Cardiac atrium fibroblast (primary cell): ENCODE measurements around a stretch of chr20.

- RAMPAGE, long total RNA: no peak
Measured at GRCh38 chr20:53583610-53584220, 9.9 kb downstream of the ZNF217 start.

DNA sequence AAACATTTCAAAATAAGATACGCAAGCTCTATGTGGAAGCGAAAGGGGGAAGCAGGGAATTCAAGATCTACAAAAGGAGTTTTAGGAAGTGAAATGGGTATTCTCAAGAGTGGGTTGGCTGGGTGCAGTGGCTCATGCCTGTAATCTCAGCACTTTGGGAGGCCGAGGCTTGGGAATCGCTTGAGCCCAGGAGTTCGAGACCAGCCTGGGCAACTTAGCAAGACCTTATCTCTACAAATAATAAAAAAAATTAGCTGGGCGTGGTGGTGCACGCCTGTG is 103.2 kb upstream of the ZNF217 start:
- RAMPAGE, long total RNA: no peak

GRCh38 chr20:53875550-53876116 is 194.8 kb downstream of the BCAS1 start:
- RAMPAGE, long total RNA: no peak

DNA sequence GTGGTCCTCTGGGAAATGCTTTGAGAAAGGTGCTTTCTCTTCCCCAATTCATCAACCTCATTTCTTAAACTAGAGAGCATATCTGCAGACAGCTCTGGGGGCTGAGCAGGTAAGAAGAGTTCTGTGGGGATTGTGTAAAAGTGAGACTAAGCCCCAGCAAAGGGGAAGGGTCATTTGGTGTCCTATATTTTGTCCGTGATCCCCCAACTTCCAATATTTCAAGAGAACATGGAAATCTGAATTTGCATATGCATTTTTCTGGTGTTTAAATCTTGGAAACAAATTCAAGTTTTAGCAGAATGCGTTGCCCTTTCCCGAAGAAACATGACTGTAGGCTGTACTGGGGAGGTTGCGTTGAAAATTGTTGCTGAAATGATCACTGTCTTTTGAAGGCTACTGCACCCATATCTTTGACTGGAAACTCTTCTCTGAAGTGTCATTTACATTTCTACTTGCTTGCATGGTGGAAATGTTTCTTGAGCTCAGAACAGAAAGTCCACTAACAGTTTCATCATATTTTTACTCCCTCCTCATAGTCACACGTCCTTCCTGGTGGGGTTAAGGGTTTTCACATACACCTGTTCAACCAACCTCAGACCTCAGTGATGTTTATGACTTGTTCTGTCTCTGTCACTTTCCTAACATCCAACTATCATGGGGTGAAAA is 140.3 kb downstream of the BCAS1 start:
- RAMPAGE, long total RNA: no peak

GRCh38 chr20:53995852-53996371 is 74.5 kb downstream of the BCAS1 start:
- RAMPAGE, long total RNA: no peak

GRCh38 chr20:54068273-54068947 is 2.0 kb downstream of the BCAS1 start:
- RAMPAGE, long total RNA: no peak

GRCh38 chr20:54475112-54475416 is 329 bp upstream of the DOK5 start:
- RAMPAGE, long total RNA: no peak

- RAMPAGE, long total RNA: no peak
Measured at GRCh38 chr20:54524672-54525329, 49.4 kb downstream of the DOK5 start.

DNA sequence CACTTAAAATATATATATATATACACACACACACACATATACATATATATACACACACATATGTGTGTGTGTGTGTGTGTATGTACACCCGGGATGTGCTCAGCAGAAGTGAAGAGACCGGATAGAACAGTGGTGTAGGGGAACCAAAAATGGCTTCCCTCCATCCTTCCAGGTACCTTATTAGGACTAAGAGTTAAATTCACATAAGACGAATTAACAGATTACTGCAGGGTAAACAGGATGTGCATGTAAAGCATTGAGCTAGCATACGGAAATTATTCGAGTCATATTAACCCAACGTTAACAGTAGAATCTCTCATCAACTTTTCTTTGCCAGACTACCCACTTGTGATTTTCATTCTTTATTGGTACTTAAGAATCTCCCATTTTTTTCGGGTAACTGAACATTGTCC is 671 bp downstream of the CSTF1 start:
- RAMPAGE, long total RNA: no peak

- RAMPAGE, long total RNA: no peak
Measured at GRCh38 chr20:56429758-56430159, 17.7 kb downstream of the CASS4 start.

DNA sequence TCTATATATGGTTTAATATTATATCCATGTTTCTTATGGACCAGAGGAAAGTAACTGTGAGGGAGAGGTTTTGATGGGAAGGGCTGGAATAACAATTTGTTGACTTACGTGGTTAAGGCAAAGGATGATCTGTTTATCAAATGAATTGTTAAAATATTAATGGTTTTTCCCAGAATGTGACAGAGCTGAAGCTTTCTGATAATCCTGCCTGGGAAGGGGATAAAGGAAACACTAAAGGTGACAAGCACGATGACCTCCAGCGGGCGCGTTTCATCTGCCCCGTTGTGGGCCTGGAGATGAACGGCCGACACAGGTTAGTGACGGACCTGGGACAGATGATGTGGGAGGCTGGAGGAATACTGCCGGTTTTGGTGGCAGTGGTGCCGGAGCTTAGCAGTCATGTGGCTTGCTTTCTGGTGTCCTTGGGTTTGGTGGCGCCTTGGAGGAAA is 8.4 kb downstream of the RTF2 start:
- RAMPAGE, long total RNA: no peak

GRCh38 chr20:56628207-56628741 is 832 bp upstream of the TFAP2C start:
- RAMPAGE, long total RNA: no peak

DNA sequence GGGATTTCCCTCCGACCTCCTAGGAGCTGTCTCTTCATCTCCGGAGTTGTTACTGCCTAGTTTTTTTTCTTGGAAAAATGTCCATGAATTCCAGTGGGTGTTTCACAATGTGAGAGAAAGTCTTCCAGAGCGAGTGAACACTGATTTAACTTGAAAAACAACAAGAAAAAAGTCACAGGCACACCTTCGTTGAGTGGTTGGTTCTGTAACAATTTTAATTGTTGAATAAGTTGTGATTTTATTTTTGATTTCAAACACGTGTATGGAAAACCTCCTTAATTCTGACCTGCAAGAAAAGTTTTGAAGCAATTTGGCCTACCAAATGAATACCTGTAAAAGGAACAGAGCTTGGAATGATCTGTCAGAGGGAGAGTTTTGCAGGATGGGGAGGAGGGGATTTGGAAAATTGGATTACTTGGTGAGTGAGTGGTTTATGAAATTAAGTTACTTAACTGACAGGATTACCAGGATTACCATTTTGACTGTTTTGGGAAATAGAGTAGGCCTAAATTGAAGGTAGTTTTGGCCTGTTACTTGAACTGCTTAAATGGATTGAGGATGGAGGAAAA is 3.0 kb downstream of the TFAP2C start:
- RAMPAGE, long total RNA: no peak

DNA sequence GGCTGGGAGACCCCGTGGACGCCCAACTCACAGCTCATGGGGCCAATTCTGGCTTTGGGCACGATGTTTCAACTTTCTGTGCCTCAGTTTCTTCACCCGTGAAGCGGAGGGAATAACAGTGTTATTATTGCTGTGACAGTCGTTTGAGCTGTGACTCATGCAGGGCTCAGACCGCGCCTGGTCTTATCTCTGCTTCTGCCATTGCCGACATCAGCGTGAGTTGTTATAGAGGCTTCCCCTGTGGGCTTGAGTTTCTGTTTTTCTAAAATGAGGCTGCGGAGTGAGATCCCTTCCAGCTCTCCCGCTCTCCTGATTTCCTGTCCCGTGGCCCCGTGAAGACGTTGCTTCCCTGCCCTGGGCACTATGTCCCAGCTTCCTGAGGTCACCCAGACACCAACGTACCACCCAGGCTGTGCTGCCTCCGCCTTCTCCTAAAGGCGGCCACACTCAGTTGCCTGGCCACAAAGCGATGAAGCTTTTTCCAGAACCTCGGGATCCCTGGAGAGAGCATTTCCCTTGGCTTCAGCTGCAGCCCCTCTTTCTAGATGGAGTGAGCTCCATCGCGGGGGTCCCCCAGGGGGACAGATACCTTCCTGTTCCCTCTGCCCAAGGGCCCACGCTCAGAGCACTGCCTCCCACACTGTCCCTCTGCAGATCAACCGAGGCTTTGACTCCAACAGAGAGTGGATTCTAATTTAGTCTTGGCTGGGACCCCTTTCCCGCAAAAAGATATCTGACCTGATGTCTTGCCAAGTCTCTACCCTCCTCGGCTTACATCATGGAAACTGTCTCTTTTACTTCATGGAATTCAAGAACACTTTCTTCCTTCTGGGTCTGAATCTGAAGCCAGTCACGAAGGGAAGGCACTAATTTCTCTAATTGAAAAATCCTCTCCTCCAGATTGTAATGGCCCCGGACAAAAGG is 278.3 kb downstream of the BMP7 start:
- RAMPAGE, long total RNA: no peak

GRCh38 chr20:57074005-57074504 is 192.4 kb downstream of the BMP7 start:
- RAMPAGE, long total RNA: no peak

GRCh38 chr20:57250447-57251334 is 15.8 kb downstream of the BMP7 start:
- RAMPAGE, long total RNA: no peak

DNA sequence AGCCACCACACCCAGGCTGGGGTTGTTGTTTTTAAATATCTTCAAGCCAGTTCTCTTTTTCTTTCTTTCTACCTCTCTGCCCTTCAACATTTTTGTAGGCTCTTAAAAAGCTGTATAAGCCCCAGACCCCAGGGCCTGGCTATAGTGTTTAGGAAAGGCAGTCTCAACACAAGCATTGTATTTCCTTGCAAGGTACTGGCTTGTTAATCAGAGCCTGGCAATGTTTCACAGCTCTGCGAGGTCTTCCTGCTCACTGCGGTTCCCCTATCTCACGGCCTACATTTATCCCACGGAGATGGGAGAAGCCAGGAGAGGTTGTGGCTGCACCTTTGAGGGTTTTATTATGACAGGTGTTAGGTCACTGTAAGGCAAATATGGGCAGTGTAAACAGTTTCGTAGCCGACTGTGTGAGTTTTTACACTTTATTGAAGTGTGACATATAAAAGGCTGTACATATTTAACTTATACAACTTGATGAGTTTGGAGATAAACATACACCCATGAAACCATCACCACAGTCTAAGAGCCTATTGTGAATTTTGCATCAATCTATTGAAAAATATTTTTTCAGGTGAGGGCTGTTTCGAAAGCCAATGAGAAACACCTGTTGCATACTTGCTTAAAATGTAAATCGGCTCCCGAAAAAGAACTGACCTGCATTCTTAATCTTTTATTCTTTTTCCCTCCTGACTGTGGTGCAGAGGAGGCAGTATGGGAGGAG is 7.7 kb upstream of the RBM38 start:
- RAMPAGE, long total RNA: no peak

DNA sequence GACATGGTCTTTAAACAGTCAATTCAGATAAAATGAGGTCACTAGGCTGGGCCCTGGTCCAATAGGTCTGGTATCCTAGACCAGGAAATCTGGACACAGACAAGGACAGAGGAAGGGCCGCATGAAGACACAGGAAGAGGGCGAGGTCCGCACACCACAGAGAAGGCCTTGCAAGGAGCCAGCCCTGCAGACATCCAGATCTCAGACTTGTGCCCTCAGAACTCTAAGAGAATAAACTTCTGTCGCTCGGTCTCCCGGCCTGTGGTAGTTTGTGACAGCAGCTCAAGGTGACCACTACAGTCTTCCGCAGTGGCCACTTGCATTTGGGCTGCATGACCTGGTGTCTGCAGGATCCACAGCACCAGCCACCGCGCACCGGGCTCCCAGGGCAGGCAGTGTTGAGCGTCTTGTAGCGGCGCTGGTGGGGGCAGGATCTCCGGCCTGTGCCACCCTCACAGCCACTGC is 6.1 kb upstream of the RBM38 start:
- RAMPAGE, long total RNA: no peak

DNA sequence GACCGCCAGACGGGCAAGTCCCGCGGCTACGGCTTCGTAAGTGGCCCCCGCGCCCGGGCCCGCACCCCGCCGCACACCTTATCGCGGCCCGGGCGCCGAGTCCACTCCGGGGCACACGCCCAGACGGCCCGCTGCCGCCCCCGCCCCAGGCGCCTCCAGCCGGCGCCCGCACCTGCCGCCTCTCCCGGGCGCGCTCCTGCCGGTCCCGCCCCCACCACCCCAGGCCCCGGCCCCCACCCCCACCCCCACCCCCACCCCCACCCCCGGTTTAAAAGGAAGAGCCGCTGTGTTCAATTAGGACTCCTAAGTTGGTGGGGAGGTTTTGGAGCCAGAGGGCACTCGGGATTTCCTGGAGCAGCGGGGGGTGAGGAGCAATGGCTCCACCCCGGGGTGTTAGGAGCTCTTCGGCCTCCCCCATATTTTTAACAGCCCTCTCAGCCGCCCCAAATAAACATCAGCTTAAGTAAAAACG is 623 bp downstream of the RBM38 start:
- RAMPAGE, long total RNA: no peak

DNA sequence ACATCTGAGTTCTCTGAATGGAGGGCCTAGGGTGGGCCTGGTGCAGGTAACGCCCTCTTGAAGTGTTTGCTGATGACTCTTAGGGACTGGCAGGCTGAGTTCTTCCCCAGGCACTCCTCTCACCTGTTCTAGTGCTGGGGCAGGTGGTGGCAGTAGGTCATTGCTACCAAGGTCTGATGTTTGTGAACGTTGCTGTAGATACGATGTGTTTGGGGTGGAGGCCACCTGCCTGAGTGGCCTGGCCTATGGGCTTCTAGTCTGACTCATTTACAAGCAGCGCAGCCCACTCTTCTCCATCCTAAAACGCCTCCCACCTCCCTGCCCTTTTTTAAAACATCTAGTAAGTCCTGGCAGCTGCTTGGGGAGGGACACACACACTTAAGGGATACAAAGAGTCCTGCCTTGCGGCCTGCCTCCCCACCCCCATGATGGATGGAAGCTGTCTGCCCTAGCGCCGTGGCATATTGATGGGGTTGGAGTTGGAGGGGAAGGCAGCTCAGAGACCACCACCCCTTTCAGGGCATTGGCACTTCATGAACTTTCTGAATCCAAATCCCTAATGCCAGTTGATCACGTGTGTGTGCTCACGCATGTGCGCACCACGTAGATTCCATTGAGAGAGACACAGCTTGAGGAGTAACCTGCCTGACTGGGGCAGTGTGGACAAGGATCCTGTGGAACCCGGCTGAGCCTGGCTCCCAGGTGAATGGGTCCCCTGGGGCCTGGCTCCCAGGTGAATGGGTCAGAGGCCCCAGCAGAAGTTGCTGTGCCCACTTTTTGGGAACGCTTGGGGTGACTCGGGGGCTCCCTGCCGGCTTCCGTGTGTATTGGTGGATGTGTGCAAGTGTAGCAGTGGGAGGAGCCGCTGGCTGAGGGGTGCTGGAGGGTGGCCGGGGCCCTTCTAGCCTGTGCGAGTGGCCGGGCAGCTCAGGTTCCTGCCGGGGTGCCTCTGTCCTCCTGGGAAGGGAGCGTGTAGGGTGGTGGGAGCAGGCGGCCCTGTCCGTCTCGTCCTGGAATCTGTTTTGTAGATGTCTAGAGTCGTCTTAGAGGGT is 2.8 kb downstream of the RBM38 start:
- RAMPAGE, long total RNA: no peak